Left cardiac atrium (tissue), 1 donor: ENCODE results near the genes RPS27A, EFEMP1 and VRK2.

DNA sequence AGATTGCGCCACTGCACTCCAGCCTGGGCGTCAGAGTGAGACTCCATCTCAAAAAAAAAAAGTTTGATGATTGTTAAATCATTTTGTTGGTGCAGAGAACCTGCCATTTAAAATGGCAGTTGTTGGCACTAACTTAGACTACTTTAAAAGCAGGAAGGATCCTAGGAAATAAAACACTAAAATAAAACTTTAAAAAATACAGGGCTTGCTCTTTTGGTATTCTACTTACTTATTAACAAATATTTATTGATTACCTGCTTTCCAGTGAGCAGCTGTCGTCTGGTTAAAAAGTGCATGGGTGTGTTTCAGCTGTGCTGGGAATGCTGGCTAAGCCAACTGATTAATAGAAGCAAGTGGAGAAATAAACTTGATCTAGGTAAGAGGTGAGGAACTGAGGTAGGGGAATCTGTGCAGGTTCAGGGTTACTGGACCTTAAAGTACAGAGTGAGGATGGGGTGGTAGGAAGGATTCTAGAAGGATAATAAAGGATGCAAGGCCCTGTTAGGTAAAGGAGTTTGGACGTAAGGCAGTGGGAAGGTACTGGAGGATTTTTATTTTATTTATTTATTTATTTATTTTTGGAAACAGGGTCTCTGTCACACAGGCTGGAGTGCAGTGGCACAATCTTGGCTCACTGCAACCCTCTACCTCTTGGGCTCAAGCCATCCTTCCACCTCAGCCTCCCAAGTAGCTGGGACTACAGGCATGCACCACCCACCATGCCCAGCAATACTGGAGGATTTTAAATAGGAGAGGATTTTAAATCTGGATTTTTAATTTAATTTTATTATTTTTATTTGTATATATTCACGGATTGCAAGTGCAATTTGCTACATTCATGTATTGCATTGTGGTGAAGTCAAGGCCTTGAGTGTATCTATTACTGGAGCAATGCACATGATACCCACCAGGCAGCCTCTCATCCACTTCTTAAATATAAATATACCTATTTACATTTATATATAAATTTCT, 110.9 kb downstream of the SPTBN1 start:
- PRO-cap: no peak

DNA sequence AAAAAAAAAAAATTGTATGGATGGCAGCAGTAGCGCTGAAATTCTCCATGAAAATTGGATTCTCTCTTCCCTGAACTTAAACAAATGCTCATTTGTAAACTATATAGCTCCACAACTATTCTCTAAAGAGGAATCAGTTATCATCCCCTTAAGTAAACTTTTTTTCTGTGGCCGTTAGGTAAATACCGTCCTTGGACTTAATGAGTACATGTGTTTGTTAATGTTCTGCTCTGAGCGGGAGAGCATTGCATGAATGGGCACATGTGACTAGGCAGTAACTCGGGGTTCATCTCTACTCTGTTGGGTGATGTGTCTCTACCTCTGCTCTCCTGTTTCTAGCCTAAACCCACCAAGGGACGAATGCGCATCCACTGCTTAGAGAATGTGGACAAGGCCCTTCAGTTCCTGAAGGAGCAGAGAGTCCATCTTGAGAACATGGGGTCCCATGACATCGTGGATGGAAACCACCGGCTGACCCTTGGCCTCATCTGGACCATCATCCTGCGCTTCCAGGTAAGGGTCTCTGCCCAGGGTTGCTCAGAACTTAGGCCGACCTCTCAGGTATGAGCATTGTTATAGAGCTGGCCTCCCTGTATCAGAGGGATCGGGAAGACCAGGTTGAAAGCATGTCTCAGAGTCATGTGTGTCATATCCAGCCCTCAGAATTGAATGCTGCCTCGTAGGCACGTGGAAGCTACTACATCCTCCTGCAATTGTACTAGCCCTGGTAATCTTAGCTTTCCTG, 111.5 kb upstream of the EML6 start:
- PRO-cap: no peak

GRCh38 chr2:54648841-54649244, 74.6 kb upstream of the EML6 start:
- PRO-cap: no peak

DNA sequence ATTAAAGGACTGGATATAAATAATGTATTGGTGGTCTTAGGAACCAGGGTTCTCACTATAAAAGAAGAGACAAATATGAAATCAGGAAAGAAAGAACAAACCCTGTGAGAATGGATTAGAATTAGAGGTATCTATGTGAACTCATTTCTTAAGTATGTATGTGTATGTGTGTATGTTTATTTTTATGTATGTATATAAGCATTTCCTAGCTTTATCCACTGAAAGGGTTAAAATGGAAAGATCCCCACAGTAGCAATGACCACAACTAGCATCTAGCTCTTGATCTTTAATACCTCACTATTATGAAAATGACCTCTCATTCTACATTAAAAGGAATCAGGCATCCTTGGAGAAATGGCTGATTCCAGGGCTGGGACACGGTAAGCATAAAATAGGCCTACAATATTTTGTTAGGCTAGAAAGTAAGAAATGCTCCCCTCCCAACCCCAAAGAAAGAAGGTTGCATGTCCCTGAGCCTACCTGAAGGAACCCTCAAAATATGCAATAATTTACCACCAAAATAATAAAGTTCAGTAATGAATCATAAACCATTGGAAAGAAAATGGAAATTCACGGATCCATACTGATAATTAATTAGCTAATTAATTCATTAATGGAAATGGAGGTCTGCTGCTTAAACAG, 31.5 kb downstream of the RTN4 start:
- PRO-cap: no peak

- PRO-cap: no peak
These were observed 68.9 kb downstream of the CLHC1 start for GRCh38 chr2:55163203-55163612.

- PRO-cap: bidirectional peak, plus-strand start at chr2:55232688, minus-strand start at chr2:55232588
These were observed at the start of gene RPS27A for GRCh38 chr2:55232485-55232942. TSS of gene RPS27A (plus strand) at chr2:55232688.

DNA sequence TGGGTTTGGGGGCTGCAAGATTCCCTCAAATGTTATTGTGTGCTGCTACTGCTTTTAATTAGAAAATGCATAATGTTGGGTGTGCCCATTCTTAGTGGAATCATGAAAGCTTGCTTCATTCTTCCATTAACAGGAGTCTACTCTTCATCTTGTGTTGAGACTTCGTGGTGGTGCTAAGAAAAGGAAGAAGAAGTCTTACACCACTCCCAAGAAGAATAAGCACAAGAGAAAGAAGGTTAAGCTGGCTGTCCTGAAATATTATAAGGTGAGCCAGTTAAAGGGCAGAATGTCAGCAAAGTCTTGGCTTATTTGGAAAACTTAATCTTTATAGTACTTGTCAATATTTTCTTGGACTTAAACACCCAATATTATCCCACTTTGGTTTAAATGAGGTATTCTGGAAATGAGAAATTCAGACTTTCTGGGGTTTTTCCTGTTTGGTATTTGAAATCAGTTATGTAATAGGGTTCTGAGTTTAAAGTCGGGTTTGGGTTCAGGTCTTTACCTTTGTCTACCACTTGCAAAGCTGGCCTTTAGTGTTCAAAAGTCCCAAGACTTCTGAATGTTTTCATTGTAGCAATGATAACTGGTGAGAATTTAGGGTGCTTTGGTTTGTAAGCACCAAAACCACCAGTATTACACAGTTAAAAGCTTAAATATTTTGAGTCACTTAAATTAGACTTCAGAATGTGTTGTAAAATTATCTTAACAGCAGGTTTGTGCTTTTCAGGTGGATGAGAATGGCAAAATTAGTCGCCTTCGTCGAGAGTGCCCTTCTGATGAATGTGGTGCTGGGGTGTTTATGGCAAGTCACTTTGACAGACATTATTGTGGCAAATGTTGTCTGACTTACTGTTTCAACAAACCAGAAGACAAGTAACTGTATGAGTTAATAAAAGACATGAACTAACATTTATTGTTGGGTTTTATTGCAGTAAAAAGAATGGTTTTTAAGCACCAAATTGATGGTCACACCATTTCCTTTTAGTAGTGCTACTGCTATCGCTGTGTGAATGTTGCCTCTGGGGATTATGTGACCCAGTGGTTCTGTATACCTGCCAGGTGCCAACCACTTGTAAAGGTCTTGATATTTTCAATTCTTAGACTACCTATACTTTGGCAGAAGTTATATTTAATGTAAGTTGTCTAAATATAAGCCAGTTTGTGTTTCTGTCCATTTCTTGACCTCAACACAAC, 2.6 kb downstream of the RPS27A start:
- PRO-cap: no peak

DNA sequence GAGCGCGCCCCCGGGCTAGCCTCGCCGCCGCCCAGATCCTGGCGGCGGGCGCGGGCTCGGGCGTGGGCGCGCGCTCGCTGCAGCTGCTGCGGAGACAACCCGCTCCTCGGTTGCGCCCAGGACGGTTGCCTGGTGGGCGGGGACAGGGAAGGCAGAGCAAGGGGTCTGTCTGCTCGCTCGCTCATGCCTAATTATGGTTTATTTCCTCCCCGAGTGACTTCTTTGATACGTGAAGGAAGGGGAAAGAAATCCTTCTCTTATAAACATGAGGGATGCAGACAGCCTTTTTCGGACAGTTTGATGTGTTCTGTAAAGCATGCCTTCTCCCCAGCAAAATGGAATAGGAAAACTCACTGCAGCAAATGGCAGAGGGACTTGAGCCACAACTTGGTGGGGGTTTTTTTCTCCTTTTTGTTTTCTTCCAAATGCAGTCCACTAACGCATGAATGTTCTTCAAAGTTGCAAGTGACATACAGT, 437 bp upstream of the CCDC88A start:
- PRO-cap: bidirectional peak, plus-strand start at position 133 of the sequence, minus-strand start outside the sequence

DNA sequence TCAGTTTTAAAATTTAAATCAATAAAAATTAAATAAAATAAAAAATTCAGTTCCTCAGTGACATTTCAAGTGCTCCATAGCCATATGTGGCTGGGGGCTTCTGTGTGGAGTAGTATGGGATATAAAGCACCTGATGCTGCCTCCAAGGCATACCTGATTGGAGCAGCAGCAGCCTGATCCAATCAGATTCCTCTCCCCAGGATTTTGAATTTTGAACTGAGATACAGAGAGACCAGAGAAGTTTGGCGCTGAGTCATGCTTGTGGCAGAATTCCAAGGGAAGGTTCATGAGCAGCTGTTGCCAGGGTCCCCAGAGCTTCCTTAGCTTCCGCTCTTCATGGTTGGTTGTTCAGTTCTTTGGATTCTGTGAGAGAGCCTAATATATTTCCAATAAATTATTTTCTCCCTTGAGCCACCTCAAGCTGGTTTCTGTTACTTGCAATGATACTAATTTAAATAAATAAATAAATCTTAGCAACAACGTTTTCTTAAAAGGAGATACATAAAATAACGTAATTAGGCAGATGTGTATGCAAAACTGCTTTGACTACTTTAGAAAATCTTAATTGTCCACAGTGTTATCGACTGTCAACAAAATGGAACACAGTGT, 28.9 kb upstream of the CFAP36 start:
- PRO-cap: no peak

DNA sequence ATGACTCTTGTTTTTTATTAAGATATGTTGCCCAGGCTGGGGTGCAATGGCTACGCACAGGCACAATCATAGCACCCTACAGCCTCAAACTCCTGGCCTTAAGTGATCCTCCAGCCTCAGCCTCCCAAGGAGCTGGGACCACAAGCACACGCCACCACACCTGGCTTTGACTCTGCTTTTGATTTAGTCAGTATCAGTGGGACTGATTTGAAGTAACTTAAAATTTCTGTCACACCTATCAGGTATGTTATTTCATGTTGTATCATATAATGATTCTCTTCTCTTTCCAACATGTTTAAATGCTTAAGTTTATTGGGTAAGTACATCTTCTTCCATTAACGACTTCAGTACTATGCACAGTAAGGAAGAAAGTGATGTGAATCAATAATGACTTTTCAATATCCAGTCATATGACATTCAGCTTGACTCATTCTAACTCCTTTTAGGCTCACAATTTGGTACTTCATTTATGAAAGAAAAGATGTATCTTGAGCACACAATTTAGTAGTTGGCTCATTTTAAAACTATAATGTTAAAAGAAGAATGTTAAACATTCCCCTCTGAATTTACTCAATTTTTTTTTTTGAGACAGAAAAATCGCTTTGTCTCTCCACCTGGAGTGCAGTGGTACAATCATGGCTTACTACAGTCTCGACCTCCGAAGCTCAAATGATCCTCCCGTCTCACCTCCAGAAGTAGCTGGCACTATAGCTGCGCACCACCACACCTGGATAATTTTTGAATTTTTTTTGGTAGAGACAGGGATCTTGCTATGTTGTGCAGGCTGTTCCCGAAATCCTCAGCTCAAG, 6.1 kb downstream of the PPP4R3B start:
- PRO-cap: no peak

DNA sequence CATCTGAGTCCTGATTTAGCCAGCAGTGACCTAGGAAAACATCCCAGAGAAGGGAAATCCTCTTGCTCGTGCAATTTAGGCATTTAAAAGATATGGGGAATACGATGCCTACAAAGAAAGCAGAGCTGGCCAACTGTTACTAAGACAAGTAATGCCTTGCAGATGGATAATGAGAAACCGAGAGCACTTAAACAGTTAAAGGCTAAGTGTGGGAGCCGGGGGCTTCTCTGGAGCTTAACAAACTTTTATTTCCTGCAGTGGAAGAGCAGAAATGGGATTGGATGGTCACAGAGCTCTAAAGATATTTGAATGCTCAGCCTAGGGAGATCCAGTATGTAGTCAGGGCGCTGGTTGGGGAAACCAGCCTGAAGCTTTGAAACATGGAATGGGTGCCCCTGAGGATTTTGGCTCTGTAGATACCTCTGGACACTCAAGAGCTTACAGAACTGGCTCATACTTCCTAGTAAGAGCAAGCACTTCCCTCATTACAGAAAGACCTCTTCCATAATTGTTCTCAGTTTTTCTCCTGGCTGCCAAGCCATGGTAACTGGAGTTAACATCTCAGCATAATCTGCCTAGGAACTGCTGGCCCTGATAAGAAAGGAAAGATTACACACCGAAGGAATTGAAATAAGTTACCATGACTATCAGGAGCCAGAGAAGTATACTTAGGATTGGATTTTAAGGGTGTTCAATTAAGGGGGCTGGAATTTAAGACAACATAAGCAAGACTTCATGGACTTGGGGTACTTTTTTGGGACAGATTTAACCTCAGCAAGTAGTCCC, 8.7 kb upstream of the PPP4R3B start:
- PRO-cap: no peak

DNA sequence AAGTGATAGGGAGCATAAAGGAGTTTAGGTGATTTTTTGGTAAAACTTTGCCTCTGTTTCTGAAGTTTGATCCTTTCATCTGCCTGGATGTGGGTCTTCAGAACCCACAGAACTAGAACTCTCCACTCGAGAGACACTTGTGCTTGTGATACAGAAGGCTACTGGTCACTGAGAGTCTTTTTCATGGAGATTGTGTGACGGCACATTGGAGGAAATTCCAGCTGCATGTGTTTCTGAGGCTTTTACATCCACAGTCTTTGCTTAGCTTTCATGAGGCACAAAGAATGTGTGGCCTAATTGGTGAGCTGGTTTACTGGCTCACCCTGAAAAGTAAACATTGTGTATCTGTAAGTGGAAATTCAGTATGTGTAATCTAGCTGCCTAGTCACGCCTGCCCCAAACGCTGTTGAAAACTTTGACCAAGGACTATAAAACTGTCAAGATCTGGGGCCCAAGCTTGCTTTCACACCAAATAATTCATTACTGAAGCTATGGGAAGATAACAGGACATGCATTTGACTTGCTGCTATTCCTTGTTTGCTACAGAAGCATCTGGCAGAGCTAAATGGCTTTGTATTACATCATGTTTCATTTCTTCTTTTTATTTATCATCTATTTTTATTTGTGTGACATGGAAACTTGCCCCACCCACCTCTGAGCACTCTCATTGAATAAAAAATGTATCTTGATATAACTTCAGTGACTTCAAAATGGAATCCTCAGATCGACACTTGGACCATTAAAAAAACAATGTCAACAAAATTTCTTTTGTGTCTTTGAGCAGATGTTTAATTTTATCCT, 80.4 kb downstream of the EFEMP1 start:
- PRO-cap: no peak

- PRO-cap: no peak
These were observed 43.7 kb downstream of the EFEMP1 start for GRCh38 chr2:55879752-55880481.

DNA sequence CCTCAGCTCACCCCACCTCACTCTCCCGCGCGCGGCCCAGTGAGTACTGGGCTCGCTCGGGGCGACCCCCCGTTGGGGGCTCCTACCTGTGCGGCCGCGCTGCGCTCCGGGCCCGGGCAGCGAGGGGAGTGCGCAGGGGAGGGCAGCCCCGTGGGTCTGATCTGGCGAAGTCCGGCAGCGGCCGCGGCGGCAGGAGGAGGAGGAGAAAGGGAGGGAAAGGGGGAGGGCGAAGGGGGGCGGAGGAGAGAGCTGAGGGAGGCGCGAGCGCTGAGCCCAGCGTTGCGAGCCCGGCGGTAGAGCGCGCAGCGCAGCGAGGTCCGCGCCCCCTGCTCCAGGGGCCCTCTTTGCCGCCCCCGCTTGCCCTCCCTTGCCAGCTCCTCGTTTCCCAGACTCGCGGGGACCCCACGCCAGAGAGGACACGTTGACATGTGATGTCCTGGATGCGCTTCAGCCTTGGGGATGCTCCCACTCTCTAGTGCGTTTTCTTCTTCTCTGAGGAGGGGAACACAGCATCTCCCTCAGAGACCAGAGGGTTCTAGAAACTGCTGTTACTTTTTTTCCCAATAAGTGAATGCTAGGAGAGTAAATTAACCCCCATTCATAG, at the start of gene EFEMP1:
Gene EFEMP1 (minus strand): TSS at position 158 of the 604 bp plus-strand sequence.
- PRO-cap: bidirectional peak, plus-strand start at position 276 of the sequence, minus-strand start at position 173 of the sequence

- PRO-cap: no peak
These were observed 85.5 kb upstream of the EFEMP1 start for GRCh38 chr2:56009096-56009521.

DNA sequence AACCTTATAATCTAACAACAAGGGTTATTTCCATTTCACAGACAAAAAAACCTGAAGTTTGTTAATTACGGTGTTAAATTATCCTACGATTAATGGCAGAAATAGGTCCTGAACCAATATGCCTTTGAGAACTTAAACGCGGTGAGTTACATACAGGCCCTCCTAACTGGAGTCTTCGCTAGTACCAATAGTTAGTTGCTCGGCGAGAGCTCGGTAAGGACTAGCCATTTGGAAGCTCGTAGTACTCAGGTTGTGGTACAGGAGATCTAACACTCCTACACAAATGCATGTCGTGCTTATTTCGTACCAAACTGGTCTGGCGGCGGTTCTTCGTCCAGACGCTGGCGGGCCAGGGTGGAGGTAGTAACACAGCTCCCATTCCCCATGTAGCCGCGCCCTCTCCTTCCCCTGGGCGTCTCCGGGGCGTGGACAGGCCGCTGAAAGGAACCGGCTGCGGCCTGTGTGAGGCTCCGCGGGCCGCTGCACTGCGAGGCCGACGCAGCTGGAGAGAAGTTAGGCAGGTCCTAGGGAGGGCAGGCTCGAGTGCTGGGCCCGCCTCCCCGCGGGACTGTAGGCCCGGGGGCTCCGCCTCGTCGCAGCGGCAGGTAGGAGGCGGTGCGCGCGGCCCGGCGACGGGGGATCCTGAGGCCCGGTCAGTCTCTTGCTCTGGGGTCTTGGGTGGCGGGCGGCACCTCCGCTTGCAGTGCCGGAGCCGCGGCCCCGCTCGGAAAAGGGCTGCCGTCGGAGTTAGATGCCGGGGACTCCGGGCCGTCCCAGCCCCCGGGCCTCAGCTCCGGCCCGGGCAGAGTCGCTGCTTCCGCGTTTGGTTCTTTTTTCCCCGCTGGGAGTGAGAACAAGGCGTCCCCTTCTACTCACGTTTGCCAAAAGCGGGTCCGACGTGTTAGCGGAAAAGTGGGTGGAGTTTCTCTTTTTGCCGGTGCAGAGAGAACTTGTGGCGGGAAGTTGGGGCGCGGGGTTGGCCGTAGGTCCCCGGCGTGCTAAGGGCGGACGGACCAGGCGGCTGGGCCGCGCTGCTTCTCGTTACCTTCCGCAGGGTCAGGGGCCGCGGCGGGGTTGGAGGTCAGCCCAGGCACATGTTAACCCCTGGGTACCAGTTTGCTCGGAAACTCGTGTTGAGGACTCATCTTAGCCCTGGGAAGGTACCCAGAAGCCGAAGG, at the start of gene VRK2:
Gene VRK2 (plus strand): TSS at position 590 of the 1,178 bp plus-strand sequence.
- PRO-cap: bidirectional peak, plus-strand start at position 598 of the sequence, minus-strand start at position 487 of the sequence; bidirectional peak, plus-strand start at position 953 of the sequence, minus-strand start at position 825 of the sequence

- PRO-cap: no peak
These were observed 270.5 kb upstream of the FANCL start for GRCh38 chr2:58511667-58512047.

DNA sequence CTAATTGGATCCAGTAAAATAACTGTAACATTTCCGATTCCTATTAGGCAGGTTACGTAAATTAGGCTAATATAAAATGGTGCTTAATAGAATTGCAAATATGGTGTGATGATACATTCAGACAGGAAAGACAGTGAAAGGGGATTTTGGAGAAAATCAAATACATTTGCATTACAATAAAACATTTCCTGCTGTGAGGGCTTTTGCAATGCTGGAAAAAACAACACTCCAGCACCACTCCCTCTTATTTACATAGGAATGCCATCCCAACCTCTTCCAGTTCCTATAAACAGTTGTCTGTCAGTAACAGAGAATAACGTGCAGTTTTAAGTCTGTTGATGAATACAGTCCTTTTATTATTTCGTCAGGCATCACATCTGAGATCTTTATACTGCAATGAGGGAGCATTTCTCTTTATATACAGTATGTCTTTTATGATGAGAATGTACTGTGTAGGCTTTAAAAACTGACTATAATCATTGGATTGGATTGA, 298.9 kb upstream of the FANCL start:
- PRO-cap: no peak

DNA sequence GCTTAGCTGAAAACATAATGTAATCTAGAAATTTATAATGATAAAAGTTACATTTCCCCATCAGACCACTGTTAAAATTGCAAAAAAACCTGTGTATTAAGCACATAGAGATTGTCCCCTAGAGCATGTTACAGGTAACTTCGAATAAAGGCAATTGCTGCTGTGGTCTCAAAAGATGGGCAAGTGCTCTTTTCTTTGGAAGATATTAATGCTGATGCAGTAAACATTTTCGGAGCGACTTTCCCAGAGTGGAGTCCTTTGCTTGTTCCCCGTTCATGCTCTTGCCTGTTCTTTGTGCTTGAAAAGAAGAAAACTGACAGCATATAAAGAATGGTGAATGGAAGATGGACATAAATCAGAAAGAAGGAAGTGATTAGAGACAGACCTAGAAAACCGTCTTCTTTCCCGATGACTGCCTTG, 740.0 kb upstream of the FANCL start:
- PRO-cap: no peak

DNA sequence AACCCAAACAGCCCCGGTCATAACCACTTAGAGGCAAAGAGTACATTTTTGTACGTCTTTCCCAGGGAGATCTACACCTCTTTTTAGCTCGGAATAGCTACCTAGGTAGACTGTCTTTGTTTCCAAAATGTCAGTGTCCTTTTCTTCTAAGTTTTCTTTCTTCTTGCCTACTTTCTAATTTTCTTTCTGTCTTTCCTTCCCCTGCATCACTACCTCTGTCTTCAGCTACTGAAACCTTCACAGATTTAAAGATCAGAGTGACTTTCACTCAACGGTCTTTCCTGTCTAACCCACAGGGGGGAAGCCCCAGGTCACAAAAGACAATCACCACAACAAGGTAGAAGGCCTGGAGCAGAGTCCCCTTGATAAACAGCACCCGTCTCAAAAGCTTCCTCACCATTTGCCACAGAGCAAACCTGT, 665.5 kb downstream of the BCL11A start:
- PRO-cap: no peak